Umbilical cord (tissue), 2 donors: ENCODE data around the gene CXorf65.

- RAMPAGE, long total RNA: no peak
Observed at GRCh38 chrX:65197714-65198269, 163.2 kb downstream of the ZC3H12B start.

- RAMPAGE, long total RNA: no peak
Observed at GRCh38 chrX:65595405-65596134, 61.0 kb upstream of the LAS1L start.

DNA sequence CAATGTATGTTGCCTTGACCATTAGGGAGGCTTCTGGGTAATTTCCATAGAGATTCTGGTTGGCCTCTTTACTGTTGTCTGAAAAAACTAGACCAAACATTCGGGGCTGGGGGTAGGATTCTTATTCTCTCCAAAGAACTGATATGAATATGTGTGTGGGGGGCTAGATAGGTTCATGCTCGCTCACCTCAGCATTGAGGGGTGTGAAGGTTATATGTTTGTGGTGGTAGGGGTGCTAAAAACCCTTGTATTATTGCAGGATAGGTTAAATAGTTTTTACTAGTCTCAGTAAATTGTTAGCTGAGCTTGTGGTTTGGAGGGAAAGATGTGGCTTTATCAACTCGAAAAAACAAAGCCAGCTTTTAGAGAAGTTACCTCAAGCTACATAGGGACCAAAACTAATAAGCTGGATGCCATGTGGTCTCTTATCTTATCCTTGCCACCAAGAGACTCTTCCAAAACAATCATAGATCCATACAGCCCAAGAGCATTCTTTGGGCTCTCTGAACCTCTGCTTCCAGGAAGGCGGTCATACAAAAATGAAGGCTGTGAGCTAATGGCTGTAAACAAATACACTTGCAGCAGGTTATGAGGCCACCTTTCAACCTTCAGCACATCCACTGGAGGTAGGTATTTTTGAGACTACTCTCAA lies 29.1 kb downstream of the MSN start:
- RAMPAGE, long total RNA: no peak

DNA sequence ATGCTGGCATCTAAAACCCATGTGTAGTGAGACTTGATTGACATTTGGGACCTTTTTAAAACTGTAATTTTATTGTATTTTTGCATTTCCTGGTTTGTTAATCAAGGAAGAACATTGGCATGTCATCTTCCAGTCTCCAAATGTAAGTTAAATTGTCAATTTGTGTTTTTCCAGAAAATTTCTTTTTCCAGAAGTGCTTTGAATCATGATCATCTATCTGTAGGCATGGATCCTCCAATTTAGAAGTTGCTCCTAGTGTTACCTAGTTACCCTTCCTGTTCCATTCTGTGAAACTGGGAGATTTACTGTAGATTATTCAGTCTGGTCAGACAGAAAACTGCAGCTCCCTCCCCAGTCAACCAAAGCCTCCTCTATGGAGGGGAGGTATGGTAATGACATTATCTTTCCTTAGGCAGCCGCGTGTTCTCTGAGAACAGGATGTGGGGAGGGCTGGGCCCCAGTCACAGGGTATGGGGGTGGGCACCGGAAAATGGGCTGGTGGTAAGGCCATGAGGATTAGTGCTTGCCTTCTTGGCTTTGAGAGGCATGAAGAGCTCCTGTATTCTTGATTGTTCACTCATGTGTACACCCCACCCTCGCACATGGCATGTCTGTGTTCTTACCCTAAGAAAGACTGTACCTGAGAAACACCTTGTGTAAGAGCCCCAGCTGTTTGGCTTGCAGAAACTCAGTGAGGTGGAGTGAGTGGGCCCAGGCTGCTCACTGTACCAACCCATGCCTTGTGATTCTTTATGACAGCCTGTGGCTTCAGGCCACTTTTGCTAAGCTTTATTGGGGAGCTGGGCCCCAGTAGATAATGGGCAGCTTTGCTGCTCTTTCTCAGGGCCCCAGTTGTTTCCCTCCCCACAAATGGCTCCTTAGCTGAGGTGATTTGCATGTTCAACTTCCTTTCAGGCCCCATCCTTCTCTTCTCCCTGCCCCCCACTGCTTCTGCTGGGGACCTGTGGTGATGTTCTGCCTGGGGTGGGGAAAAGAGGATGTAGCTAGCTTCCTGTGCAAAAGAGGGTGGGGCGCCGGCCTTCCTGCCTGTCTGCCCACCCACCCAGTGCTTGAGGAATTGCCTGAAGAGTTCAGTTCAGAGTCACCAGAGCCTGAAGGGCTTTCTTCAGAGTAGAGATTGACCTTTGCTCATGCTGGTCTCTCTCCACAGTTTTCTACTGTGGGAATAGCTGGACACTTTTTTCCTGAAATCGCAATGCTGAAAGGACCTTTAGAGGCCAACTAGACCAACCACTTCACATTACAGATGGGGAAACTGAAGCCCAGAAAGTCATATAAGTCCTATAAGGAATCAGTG lies 30.6 kb downstream of the MSN start:
- RAMPAGE, long total RNA: no peak

- RAMPAGE, long total RNA: no peak
Observed at GRCh38 chrX:65772768-65773319, 105.4 kb downstream of the MSN start.

DNA sequence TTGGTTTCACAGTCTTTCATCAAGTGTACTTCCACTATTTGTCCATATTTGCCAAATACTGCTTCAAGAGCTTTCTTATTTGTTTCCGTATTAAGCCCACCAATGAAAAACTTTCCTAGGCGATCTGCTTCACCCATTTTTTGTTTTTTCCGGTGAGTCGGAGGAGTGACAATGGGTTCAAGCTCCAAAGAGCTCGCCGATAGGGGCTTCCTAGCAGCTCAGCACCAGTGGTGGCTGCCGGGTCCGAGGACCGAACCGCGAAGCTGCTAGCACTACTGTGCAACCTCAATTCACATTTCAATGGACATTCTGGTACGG lies 82.9 kb downstream of the VSIG4 start:
- RAMPAGE, long total RNA: no peak

DNA sequence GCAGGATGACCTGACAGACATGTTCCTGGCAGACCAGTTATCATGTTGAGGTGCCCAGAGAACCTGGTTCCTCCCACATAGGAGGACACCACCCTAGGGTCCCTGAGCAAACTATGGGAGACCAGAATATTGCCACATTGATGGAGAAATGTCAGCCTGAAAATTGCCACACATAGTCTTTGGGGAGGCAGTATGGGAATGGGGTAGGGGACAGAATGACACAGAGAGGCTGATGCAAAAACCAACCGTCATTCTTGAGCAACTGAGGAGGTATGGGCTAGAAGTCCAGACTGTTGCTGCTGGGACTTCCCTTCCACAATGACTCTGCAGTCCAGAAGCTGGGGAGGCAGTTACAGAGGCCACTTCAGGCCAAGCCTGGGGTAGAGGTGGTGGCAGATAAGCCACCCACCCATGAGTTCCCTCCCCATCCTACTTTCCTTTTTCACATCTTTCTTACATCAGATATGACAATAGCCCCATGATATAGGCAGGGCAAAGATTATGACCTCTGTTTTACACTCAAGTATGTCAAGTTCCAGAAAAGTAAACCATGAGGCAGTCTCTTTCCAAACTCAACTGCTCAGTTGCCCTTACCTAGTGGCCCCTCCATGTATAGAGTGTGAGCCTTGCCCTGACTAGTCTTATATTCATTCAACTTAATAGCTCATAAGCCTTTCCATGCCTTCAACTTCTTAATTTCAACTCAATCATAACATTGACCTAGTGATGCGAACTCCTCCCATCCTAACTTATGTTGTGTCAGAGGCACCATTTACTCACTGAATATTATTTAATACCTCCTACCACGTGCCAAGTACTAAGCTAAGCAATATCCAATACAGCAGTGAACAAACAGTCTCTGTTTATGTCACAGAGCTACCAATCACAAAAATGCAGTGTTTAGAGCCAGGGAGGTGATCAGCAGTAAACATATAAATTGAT lies 41.7 kb downstream of the VSIG4 start:
- RAMPAGE, long total RNA: no peak

- RAMPAGE, long total RNA: no peak
Observed at GRCh38 chrX:66162092-66163067, 1.7 kb upstream of the HEPH start.

- RAMPAGE, long total RNA: no peak
Observed at GRCh38 chrX:66728818-66729394, 90.0 kb upstream of the EDA2R start.

DNA sequence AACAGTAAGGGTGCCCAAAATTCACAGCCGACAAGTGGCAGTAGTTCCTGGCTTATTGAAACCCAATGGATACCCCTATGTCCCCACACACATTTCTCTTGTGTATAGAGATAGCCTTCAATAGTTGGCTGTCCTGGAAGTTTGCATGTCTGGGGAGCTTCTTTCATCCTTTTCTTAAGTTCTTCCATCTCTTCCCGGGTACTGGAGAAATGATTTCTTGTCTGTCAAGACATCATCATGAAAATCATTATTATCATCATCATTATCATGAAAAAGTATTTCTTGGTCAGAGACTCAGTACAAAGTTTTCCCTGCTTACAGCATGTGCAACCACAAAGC lies 223.3 kb downstream of the OPHN1 start:
- RAMPAGE, long total RNA: no peak

DNA sequence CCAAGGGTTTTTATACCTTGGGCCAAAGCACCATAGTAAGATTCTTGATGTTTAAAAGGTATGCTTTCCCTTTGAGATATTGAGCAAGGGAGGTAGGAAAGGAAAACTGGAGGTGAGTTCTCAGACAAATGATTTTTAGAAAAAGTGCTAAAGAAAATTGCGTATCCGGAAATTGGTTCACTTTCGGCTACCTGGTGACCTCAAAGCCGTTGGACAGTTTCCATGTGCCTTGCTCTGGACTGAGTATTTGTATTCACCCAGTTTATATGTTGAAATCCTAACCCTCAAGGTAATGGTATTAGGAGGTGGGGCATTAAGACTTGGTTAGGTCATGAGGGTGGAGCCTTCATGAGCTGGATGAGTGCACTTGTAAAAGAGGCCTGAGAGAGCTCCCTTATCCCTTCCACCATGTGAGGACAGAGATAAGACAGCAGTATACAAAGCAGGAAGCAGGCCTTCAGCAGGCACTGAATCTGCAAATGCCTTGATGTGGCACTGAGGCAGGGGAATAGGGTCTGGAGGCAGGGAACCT lies 5.2 kb upstream of the OPHN1 start:
- RAMPAGE, long total RNA: no peak

GRCh38 chrX:68838156-68838744 lies 9.4 kb downstream of the EFNB1 start:
- RAMPAGE, long total RNA: no peak

- RAMPAGE, long total RNA: no peak
Observed at GRCh38 chrX:68897696-68898060, 68.9 kb downstream of the EFNB1 start.

DNA sequence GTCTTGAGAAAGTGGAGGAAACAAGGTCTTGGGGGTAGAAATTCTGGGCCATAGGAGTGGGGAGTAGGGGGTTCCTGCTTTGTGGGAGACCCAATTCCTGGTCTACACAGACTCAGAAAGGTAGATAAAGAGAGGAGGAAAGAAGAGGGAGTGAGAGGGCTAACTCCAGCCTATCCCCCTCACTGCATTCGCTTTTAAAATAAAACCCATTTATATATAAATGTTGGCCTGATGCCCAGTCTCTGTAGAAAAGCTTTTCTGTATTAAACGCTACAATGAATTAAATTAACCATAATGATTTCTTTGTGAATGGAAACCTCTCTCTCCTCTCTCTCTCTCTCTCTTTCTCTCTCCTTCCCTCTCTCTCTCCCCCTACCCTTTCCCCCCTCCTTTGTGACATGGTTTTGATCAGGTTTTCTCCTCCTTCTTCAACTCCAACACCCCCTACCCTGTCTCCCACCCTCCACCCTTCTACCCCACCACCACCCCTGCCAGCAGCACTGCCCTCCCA lies 34.8 kb downstream of the PJA1 start:
- RAMPAGE, long total RNA: no peak

GRCh38 chrX:69189857-69190490 lies 24.7 kb upstream of the PJA1 start:
- RAMPAGE, long total RNA: no peak

- RAMPAGE, long total RNA: no peak
Observed at GRCh38 chrX:69285168-69286021, 120.1 kb upstream of the PJA1 start.

- RAMPAGE, long total RNA: no peak
Observed at GRCh38 chrX:69616920-69617177, 936 bp downstream of the EDA start.

DNA sequence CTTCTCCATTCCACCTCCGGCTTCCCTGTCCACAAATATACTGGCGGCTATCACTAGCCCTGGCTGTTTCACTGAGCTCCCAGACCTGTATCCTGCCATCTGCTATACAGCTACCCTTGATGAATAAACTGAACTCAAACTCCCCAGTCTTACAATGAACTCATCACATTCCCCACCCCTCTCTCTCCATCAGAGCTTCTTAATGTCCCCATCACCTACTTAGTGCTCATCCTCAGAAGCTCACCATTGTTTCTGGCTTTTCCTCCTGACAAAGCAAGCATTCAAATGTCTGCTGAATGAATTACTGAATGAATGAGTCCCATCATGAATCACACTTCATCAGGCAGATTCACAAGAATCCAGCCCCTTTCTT lies 5.7 kb upstream of the DGAT2L6 start:
- RAMPAGE, long total RNA: no peak

DNA sequence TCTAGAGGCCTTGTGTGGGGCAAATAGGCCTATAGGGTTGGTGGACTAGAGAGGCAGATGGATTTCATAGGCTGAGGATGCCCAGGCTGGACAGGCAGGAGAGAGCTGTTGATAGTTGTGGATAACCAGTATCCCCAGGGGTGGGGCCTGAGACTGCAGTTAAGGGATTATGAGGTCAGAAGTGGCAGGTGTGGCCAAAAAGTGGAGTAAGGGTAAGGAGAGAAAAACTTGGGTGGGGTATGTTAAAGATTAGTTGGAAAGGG lies at the start of gene CXorf65:
TSS of gene CXorf65 (minus strand) at position 123 of the 263 bp plus-strand sequence.
- RAMPAGE, long total RNA: no peak

GRCh38 chrX:71164129-71164583 lies 19.5 kb downstream of the NLGN3 start:
- RAMPAGE, long total RNA: no peak